Left colon (tissue), 1 donor: ENCODE data around the gene ADORA2B.

- PRO-cap = no peak
Observed at GRCh38 chr17:14304121-14304822, 3.4 kb downstream of the HS3ST3B1 start.

GRCh38 chr17:14359288-14359934 is 58.5 kb downstream of the HS3ST3B1 start:
- PRO-cap = bidirectional peak, plus-strand start at chr17:14359807, minus-strand start at chr17:14359625

- PRO-cap = no peak
Observed at GRCh38 chr17:15230360-15231134, 34.6 kb downstream of the PMP22 start.

DNA sequence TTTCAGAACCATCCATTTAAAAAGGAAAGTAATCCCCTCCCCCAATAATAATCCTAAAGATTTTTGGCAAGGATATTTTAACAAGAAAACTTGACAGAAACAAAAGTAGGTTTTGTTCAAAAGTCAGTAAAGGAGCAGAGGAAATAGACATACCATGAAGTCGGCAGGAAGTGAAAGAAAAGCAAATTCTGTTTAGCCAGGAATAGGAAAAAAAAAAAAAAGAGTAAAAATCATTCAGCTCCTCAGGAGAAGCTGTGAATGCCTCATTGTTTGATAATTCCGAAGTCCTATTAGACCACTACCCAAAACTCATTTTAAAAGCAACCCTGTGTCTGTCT is 35.1 kb downstream of the TEKT3 start:
- PRO-cap = no peak

DNA sequence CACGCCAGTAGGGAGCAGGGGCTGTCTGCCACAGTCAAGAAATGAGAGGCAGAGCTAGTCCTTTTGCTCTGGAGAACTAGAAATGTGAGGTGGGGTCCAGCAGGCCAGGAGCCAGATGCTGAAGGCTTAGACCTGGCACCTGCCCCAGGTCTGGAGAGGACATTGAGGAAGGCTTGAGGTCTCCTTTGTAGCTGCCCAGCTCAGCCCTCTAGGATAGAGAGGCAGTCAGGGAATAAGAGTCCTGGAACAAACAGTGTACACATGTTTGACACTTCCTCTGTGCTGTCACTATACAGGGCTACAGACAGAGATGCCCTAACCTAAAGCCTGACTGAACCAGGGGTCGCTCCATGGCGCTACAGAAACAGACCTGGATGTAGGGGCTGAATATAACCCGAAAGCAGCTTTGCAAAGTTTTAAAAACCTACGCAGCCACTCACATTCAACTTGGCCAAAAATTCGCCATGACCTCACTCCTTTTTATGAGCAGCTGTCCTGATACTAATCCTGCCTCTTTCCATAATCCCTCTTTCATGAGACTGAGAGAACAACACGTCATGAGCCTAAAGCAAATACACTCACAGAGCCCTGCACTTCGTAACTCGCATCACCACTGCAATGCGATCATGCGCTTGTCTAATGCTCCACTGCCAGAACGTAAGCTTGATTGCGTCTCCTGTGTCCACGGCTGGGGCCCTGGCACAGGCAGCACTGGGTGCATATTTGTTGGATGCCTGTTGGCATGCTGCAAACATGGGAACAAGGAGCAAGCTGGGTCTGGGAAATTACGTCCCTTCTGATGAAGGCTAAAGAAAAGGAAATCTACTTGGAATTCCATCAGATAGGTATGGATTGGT is 36.4 kb downstream of the CDRT4 start:
- PRO-cap = no peak

DNA sequence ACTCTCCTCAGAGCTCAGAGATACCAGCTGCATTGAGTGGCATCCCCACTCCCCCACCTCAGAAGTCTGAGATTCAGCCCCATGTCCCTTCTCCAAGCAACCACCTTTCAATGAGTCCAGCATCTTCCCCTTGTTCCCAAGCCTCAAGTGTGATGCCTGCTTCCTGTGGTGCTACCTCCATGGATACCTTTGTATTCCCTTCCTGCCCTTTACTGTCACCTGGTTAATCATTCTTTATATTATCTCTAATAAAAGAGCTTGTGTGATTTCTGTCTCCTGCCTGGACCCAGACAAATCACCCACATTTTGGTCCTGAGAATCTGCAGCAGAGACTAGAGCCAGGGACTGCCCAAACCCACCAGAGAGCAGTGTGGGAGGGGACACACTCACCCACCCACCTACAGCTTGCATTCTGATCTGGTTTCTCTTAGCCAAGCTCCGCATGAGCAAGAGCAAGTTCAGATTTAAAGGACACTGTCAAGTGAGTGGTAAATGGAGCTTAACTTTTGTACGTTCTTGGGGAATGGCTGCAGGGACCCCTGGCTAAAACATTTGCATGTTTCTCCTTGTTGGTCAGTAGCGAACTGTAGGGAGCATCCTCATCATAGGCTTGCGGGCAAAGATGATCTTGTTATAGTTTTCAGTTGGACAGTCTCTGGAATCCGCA is 30.1 kb downstream of the CDRT4 start:
- PRO-cap = no peak

GRCh38 chr17:15573883-15574326 is 10.6 kb upstream of the TVP23C start:
- PRO-cap = no peak

DNA sequence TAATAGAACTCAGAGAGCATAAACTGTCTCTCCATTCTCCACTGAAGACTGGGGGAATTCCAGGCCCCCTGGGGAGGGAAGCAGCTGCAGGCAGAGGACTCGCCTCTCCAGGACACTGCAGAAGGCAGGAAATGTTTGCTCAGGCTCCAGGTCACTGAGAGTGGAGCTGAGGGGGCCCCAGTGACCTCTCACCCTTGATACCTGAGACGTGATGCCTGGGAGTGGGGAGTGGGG is 26.1 kb upstream of the FBXW10B start:
- PRO-cap = no peak

GRCh38 chr17:15883892-15884120 is 61.1 kb upstream of the ADORA2B start:
- PRO-cap = no peak

- PRO-cap = bidirectional peak, plus-strand start at chr17:15945130, minus-strand start at chr17:15944854; bidirectional peak, plus-strand start at chr17:15945677, minus-strand start at chr17:15945485
Observed at GRCh38 chr17:15944802-15945582, at the start of gene ADORA2B. ADORA2B (plus strand) TSS chr17:15945130.

- PRO-cap = bidirectional peak, plus-strand start at chr17:15948308, minus-strand start at chr17:15948217
Observed at GRCh38 chr17:15948142-15948759, 3.3 kb downstream of the ADORA2B start.

DNA sequence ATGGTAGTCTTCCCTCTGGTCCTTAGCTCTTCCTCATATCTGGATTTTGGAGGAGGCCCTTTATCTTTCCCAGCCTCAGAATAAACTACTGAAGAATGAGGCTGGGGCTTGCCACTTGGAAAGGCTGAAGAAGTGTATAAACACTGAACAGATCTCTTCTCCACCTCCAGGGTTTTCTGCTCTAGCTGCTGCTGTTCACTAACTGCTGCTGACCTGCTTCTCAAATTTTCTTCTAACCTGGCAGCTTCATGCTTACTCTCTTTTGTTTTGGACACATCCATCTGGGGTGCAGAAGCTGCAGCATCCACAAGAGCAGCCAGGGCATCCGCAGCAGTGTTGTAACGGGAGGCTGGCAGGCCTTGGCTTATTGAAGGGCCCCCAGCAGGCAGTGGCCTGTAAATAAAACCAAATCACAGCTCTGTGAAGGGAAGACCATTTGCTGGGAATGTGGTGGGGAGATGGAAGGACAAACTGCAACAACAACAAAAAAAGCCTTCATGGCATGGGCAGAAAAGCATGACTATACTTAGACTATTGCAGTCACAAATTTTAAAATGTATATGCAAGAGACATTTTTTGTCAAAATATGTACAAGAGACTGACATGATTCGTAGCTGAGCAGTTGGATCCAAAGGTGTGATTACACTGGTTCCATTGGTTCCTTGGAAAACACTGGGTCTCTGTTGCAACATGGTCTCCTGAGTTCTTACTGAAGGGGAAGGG is 62.0 kb downstream of the TTC19 start:
- PRO-cap = no peak

DNA sequence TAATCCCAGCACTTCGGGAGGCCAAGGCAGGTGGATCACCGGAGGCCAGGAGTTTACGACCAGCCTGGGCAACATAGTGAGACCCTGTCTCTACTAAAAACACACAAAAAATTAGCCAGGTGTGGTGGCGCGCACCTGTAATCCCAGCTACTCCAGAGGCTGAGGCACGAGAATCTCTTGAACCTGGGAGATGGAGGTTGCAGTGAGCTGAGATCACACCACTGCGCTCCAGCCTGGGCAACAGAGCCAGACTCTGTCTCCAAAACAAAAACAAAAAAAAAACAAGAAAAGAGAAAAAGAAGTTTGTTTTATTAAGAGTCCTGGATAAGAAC is 64.7 kb downstream of the TTC19 start:
- PRO-cap = no peak

GRCh38 chr17:16115613-16116051 is 99.7 kb downstream of the NCOR1 start:
- PRO-cap = no peak

- PRO-cap = no peak
Observed at GRCh38 chr17:16126004-16126368, 89.3 kb downstream of the NCOR1 start.

GRCh38 chr17:16297514-16298065 is 55.7 kb downstream of the CENPV start:
- PRO-cap = unidirectional peak, plus-strand start at chr17:16297747

GRCh38 chr17:16342533-16343177 is 10.6 kb downstream of the CENPV start:
- PRO-cap = no peak

- PRO-cap = no peak
Observed at GRCh38 chr17:16443771-16444461, 28.5 kb downstream of the TRPV2 start.

GRCh38 chr17:16463502-16464090 is 28.4 kb downstream of the LRRC75A start:
- PRO-cap = bidirectional peak, plus-strand start at chr17:16463912, minus-strand start at chr17:16463763

DNA sequence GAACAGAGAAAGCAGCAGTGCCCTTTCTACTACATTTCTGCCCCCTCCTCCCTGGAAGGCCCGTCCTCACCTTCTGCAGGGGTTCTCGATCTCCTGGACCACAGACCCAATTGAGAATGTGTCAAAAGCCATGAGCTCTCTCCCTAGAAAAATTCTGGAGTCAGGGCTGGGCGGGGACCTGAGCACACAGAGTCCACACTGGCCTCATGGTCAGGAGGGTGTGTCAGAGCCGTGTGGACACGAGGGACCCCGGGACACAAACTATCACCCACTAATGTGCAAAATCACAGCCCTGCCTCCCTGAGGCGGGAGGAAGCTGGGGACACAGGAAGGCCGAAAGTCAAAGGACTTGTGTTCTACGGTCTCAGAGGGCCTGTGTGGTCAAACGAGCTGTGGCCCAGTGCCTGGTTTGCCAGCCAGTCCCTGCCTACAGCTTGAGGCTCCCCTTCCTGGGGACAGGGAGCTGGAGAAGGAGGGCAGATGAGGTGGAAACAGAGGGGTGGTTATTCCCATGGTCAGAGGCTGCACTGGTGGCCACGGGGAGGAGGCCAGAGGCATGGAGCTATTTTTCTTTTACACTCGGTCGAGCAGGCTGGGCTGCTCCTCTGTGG is 27.4 kb downstream of the LRRC75A start:
- PRO-cap = bidirectional peak, plus-strand start at position 303 of the sequence, minus-strand start at position 156 of the sequence